Endothelial cell of umbilical vein (primary cell): ENCODE measurements around a stretch of chr12.

GRCh38 chr12:122405005-122405506, 17.4 kb downstream of the CLIP1 start:
- PRO-cap = no peak
CAGE:
- cytosol, long polyA minus RNA = no peak
- cytosol, long polyA plus RNA = no peak
- long polyA plus RNA = no peak
- nucleus, long polyA minus RNA = no peak
- nucleus, long polyA plus RNA = no peak

- PRO-cap = no peak
CAGE:
- cytosol, long polyA minus RNA = no peak
- cytosol, long polyA plus RNA = no peak
- long polyA plus RNA = no peak
- nucleus, long polyA minus RNA = no peak
- nucleus, long polyA plus RNA = no peak
These were observed 9.6 kb downstream of the CLIP1 start for GRCh38 chr12:122412821-122413247.

- PRO-cap = no peak
CAGE:
- cytosol, long polyA minus RNA = no peak
- cytosol, long polyA plus RNA = start-site peak on the minus strand at chr12:122518866-122518874, 27 and 52 reads in 2 replicates
- long polyA plus RNA = start-site peak on the minus strand at chr12:122518867-122518878, 109 and 118 reads in 2 replicates
- nucleus, long polyA minus RNA = no peak
- nucleus, long polyA plus RNA = no peak
These were observed 7.9 kb downstream of the RSRC2 start for GRCh38 chr12:122518795-122519182.

DNA sequence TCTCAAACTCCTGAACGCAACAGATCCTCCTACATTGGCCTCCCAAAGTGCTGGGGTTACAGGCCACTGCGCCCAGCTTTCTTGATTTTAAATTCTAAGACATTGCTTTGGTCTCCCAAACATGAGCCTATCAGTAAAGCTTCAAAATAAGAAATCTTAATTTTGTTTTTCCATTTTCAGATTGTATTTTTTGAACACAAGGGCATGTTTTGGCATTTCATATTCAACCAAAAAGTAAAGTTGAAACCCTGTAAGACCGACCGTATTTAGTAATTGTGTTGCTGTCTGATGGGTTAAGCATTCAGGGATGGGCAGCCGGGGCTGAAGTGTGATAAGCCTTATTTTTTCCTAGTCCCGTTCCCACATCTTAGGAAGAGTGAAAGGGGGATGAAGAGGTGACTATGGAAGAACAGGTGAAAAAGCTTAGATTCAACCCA, 815 bp upstream of the CCDC62 start:
- PRO-cap = no peak
CAGE:
- cytosol, long polyA minus RNA = no peak
- cytosol, long polyA plus RNA = no peak
- long polyA plus RNA = no peak
- nucleus, long polyA minus RNA = no peak
- nucleus, long polyA plus RNA = no peak

GRCh38 chr12:122813252-122813796, 21.9 kb upstream of the HIP1R start:
- PRO-cap = no peak
CAGE:
- cytosol, long polyA minus RNA = no peak
- cytosol, long polyA plus RNA = no peak
- long polyA plus RNA = no peak
- nucleus, long polyA minus RNA = no peak
- nucleus, long polyA plus RNA = no peak

GRCh38 chr12:122826115-122826664, 9.1 kb upstream of the HIP1R start:
- PRO-cap = no peak
CAGE:
- cytosol, long polyA minus RNA = no peak
- cytosol, long polyA plus RNA = no peak
- long polyA plus RNA = no peak
- nucleus, long polyA minus RNA = no peak
- nucleus, long polyA plus RNA = no peak

- PRO-cap = no peak
CAGE:
- cytosol, long polyA minus RNA = no peak
- cytosol, long polyA plus RNA = no peak
- long polyA plus RNA = no peak
- nucleus, long polyA minus RNA = no peak
- nucleus, long polyA plus RNA = no peak
These were observed 29.3 kb downstream of the VPS37B start for GRCh38 chr12:122866231-122867424.

DNA sequence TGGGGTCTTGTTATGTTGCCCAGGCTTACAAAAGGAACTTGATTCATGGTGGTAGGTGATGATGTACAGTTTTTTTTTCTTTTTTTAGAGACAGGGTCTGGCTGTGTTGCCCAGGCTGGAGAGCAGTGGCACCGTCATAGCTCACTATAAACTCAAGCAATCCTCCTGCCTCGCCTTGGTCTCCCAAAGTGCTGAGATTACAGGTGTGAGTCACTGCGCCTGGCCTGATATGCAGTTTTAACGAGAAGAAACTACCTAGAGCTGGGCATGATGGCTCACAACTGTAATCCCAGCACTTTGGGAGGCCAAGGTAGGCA, 12.9 kb upstream of the VPS37B start:
- PRO-cap = no peak
CAGE:
- cytosol, long polyA minus RNA = no peak
- cytosol, long polyA plus RNA = no peak
- long polyA plus RNA = no peak
- nucleus, long polyA minus RNA = no peak
- nucleus, long polyA plus RNA = no peak

DNA sequence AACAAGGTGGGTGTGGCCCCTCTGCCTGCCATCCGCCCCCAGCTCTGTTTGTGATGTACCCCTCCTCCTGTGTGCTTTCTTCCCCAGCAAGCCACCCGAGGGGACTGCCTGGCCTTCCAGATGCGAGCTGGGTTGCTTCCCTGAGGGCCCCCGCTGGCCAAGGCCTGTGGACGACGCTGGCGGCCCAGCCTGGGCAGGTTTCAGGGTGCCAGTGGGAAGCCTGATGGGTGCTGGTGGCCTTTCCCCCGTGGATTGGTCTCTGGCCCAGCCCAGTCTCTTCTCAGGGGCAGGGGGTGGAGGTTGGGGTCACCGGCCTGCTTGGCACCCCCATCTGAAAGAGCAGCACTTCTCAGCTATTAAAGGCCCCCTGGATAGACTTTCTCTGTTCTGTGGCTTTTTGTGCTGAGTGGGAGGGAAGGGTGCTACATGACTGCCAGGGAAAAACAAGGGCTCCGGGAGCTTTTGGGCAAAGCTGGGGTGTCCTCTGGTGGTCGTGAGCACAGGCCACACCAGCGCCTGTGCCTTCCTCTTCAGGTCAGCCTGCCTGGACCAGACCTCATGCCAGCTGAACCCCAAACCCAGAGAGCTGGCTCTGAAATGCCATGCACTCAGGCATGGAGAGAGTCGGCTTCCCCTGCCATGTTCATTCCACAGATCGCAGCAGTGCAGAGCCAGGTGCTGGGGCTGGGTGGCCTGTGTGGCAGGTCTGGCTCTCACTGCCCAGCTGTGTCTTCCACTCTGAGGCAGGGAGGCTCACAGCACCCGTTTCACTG, 2.2 kb downstream of the ARL6IP4 start:
- PRO-cap = no peak
CAGE:
- cytosol, long polyA minus RNA = no peak
- cytosol, long polyA plus RNA = no peak
- long polyA plus RNA = no peak
- nucleus, long polyA minus RNA = no peak
- nucleus, long polyA plus RNA = start-site peak on the plus strand centred at position 317 of the sequence, 55 bp wide, 119 and 126 reads in 2 replicates

GRCh38 chr12:122995219-122995847, 14.9 kb downstream of the ARL6IP4 start:
- PRO-cap = no peak
CAGE:
- cytosol, long polyA minus RNA = no peak
- cytosol, long polyA plus RNA = no peak
- long polyA plus RNA = no peak
- nucleus, long polyA minus RNA = no peak
- nucleus, long polyA plus RNA = no peak

GRCh38 chr12:123084018-123084603, 66.8 kb downstream of the PITPNM2 start:
- PRO-cap = no peak
CAGE:
- cytosol, long polyA minus RNA = no peak
- cytosol, long polyA plus RNA = no peak
- long polyA plus RNA = no peak
- nucleus, long polyA minus RNA = no peak
- nucleus, long polyA plus RNA = no peak

DNA sequence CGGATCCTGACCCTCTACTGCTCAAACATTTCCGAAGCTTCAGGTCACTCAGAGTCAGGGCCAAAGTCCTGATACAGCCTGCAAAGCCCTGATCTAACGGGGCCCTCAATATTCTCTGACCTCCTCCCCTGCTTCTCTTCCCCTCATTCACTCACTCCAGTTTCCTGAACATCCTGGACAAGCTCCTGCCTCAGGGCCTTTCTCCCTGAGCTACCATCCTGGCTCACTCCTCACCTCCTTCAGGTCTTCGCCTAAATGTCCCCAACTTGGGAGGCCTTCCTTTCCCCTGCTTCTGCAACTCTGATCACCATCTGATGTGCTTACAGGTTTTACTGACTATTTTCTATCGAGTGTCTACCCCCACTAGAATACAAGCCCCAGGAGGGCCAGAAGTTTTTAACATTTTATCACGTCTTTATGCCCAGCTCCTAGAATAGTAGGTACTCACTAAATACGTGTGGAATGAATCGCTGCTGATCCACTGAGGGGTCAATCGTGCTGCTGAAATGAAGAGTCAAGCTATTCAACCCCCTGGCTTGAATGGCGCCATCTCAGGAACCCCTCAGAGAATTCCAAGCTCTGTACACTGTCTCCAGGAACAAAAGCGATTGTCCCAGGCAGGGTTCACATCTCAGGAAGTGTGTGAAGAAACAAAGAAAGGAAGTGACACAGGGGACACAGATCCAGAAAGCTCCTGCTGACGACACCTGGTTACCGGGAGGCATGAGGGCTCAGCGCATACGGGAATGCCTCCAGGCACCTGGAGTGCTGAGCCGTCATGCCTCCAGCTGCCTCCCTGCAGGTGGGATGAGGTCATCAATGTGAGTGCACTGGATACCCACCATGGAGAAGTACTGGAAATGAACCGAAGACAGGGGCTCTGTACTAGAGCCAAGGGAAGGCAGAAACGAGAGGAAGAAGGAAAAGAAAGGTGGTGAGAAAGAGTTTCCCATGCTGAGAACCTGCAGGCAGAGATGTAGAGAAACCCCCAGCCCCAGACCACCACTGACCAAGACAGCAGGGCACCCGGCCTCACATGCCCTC, 45.7 kb downstream of the PITPNM2 start:
- PRO-cap = bidirectional peak, plus-strand start at position 713 of the sequence, minus-strand start at position 610 of the sequence
CAGE:
- cytosol, long polyA minus RNA = start-site peak on the minus strand centred at position 575 of the sequence, 27 bp wide, 16 reads
- cytosol, long polyA plus RNA = no peak
- long polyA plus RNA = no peak
- nucleus, long polyA minus RNA = no peak
- nucleus, long polyA plus RNA = no peak

- PRO-cap = no peak
CAGE:
- cytosol, long polyA minus RNA = no peak
- cytosol, long polyA plus RNA = no peak
- long polyA plus RNA = no peak
- nucleus, long polyA minus RNA = no peak
- nucleus, long polyA plus RNA = no peak
These were observed 4.6 kb downstream of the CDK2AP1 start for GRCh38 chr12:123266959-123267471.

DNA sequence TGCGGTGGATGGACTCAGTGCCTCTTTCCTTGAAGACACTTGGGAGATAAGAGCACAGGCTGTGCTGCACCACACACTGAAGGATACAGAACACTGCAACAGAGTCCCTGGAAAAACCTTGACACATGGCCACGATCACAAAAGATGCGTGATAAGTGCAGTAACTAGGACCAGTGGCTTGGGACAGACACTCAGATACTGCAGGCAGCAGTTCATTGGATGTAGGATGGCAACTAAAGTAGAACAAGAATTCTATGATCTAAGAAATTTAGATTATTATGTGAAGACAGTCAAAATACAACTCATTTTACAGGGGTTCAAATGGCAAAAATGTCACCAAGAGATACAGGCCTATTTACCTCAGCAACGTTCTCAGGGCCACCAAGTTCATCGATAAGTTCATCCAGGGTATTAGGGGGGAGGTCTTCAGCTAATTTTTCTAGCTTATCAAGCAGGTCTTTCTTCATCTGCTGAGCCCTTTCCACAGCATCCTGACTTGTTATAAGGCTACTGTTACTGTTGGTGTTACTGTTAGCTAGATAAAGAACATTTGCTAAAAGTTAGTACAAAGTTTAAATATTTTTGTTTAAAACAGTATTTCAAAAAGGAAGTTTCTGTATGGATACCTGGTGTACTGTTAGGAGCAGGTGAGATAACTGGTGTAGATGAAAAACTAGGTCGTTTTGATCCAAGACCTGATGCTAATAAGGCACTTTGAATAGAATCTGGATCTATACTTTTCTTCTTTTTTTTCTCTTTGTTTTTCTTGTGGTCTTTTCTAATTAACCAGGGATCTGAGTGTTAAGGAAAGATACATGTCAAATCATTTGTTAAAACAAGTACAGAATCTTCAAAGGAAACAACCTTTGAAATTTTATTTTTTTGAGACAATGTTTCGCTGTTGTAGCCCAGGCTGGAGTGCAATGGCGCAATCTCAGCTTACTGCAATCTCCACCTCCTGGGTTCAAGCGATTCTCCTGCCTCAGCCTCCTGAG, 44.3 kb downstream of the SBNO1 start:
- PRO-cap = no peak
CAGE:
- cytosol, long polyA minus RNA = no peak
- cytosol, long polyA plus RNA = no peak
- long polyA plus RNA = no peak
- nucleus, long polyA minus RNA = no peak
- nucleus, long polyA plus RNA = no peak

DNA sequence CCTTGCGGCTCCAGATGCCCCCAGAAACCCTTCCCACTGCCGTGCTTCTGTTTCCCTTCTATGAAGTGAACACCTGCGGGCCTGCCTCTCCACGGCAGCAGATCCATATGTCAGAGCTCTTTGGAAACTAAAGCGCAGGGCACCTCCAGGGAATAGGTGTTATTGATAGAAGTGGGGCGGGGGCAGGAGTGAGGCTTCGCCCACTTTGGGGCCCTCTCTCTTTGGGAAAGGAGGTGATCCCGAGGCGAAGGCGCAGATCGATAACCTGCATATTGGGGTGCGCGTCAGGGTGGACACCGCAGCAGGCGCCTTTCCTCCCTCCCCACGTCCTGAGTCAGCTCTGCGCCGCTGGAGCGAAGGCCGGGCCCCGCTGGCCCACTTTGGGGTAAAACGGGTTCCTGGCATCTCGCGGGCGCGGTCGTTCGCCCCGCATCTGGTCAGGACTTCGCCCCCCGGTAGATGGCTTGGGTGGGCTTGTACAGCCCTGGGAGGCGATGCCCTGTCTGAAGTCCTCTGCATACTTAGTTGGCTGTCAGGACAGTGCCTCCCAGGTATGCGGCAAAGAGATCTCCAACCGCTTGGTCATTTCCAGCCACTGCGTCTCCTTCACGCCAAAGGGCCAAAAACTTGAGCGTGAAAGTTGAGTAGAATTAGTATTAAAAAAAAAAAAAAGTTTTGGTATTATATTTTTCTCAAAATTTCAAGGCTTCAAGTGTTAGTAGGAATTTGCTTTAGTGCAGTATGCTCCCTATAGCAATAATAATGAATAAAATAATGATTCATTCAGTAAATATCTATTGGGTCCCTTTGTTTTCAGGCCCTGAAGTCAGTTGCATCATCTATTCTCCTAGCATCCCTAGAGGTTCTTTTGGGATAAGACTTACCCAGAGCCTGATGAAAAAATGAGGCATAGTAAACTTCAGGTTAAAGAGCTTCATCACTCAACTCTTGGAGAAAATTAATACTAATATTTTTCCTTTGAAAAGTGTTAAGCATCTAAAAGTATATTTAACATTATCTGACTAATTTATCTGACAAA, 767 bp downstream of the KMT5A start:
- PRO-cap = unidirectional peak, minus-strand start at position 764 of the sequence
CAGE:
- cytosol, long polyA minus RNA = no peak
- cytosol, long polyA plus RNA = no peak
- long polyA plus RNA = no peak
- nucleus, long polyA minus RNA = no peak
- nucleus, long polyA plus RNA = no peak

- PRO-cap = bidirectional peak, plus-strand start at chr12:123388937, minus-strand start at chr12:123388785; bidirectional peak, plus-strand start at chr12:123389447, minus-strand start at chr12:123389391
CAGE:
- cytosol, long polyA minus RNA = start-site peak on the plus strand at chr12:123388946-123389164, 9 reads; start-site peak on the plus strand at chr12:123389417-123389435, 5 reads
- cytosol, long polyA plus RNA = start-site peak on the plus strand at chr12:123389129-123389156, 35 and 43 reads in 2 replicates
- long polyA plus RNA = no peak
- nucleus, long polyA minus RNA = start-site peak on the plus strand at chr12:123389132-123389456, 16 reads
- nucleus, long polyA plus RNA = no peak
These were observed 5.1 kb downstream of the KMT5A start for GRCh38 chr12:123388876-123389604.

GRCh38 chr12:123471405-123471733, 13.4 kb downstream of the SNRNP35 start:
- PRO-cap = no peak
CAGE:
- cytosol, long polyA minus RNA = no peak
- cytosol, long polyA plus RNA = no peak
- long polyA plus RNA = no peak
- nucleus, long polyA minus RNA = no peak
- nucleus, long polyA plus RNA = no peak

GRCh38 chr12:123484056-123484458, 26.1 kb downstream of the SNRNP35 start:
- PRO-cap = no peak
CAGE:
- cytosol, long polyA minus RNA = no peak
- cytosol, long polyA plus RNA = no peak
- long polyA plus RNA = no peak
- nucleus, long polyA minus RNA = no peak
- nucleus, long polyA plus RNA = no peak

DNA sequence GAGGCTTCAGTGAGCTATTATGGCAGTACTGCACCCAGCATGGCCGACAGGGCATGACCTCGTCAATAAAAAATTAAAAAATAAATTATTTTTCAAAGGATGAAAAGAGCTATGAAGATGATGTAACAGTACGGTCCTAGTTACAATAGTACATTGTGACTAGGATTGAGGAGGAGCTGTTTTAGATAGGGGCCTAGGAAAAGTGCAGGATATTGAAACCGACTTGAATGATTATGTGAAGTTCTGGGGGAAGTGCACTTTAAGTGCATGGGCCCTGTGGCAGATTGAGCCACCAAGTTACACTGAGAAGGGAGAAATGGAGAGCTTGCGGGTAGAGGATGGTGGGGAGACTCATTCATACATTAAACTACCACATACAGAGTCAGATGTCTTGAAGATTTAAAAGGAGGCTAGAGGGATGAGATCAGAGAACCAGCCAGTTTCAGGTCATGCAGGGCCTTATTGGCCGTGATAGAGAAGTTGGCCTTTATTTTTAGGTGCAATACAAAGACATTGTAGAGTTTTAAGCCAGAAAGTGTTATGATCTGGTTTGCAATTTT, 826 bp downstream of the GTF2H3 start:
- PRO-cap = no peak
CAGE:
- cytosol, long polyA minus RNA = no peak
- cytosol, long polyA plus RNA = no peak
- long polyA plus RNA = no peak
- nucleus, long polyA minus RNA = no peak
- nucleus, long polyA plus RNA = no peak

DNA sequence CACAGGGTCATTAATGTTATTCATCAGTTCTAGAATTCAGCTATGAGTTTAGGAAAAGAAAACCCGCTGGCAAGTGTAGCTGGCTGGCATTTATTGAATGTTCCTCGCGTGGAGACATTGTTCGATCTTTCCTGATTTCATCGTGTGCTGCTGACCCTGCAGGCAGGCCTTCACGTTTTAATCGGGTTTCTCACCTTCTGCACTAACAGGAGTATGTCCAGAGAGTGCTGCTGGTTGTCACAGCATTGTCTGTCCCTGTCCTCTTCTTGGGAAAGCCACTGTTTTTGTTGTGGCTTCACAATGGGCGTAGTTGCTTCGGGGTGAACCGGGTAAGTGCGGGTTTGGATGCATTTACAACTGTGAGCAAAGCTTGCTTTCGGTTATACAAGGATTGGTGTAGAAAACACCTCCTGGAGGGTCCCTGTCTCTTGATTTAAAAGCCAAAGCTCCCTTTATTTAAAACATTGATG, 11.2 kb upstream of the DNAH10 start:
- PRO-cap = no peak
CAGE:
- cytosol, long polyA minus RNA = no peak
- cytosol, long polyA plus RNA = no peak
- long polyA plus RNA = no peak
- nucleus, long polyA minus RNA = no peak
- nucleus, long polyA plus RNA = no peak